Ovary (tissue), 7 donors: ENCODE measurements around a stretch of chr13.

GRCh38 chr13:98419802-98420801 is 156.8 kb downstream of the STK24 start:
- PRO-cap, 7 experiments: no peak in any of the 7 experiments
- RAMPAGE, long total RNA, 2 experiments: no peak in any of the 2 experiments

DNA sequence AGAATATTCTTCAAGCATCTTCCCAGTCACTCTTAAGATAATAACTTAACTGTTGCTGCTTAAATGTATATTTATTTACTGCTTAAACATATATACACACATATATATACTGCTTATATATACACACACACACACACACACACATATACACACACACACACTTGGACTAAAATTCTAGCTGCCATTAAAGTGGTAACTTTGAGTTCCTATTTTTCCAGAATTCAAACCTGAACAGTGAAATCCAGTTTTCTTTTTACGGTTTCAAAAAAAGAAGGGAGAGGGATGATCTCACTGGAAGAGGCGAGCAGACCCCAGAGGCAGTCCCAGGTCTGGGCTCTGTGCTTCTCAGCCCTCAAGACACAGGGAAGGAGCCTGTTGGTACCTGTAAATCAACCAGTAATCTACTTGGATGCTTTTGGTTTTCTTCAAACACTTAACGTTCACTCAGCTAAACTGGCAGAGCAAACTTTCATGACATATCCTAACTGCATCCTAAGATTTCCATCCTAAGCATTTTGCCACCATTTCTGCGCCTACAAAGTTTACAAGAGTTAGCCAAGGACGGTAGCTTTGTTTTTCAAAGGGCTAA is 1.5 kb downstream of the STK24 start:
- PRO-cap, 7 experiments: peak in 1 of 7 experiments; most common plus-strand start position 302 of the sequence (in 1)
- RAMPAGE, long total RNA, 2 experiments: no peak in any of the 2 experiments

DNA sequence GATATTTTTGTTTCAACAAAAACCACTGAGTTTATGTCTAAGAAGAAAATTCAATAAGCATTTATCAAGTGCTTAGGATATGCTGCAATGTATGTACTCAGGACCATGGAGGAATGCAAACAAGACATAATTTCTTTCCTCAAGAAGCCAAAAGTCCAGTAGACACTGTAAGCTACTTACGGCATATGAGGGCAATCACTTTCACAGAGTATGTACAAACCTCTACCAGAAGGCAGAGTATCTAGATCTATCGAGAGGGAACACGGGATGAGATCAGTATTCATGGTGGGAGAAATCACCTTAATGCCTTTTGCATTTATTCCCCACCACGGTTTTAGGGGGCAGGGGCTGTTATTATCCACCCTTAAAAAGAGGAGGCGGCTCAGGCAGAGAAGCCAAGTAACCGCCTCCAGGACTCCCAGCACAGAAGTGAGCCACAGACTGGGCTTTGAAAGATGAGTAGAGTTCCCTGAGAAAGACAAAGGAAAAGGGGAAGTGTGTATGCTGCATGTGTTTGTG is 85.3 kb downstream of the DOCK9 start:
- PRO-cap, 7 experiments: no peak in any of the 7 experiments
- RAMPAGE, long total RNA, 2 experiments: no peak in any of the 2 experiments

DNA sequence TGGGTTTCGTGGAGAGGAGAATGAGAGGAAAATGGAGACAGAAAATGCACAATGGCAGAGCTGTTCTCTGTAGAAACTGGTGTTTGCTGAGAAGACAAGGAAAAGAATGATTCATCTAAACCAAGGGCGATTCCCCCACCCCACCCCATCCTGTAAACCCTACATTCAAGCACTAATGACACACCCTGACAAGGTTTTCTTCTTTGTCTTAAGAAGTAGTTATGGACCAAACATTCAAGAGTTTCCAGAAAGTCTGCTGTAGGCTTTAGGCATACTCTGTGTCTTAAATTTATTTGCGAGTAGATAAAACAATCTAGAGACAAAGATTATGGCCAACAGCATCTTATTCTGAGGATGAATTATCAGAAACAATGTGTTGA is 68.8 kb downstream of the DOCK9 start:
- PRO-cap, 7 experiments: no peak in any of the 7 experiments
- RAMPAGE, long total RNA, 2 experiments: no peak in any of the 2 experiments

DNA sequence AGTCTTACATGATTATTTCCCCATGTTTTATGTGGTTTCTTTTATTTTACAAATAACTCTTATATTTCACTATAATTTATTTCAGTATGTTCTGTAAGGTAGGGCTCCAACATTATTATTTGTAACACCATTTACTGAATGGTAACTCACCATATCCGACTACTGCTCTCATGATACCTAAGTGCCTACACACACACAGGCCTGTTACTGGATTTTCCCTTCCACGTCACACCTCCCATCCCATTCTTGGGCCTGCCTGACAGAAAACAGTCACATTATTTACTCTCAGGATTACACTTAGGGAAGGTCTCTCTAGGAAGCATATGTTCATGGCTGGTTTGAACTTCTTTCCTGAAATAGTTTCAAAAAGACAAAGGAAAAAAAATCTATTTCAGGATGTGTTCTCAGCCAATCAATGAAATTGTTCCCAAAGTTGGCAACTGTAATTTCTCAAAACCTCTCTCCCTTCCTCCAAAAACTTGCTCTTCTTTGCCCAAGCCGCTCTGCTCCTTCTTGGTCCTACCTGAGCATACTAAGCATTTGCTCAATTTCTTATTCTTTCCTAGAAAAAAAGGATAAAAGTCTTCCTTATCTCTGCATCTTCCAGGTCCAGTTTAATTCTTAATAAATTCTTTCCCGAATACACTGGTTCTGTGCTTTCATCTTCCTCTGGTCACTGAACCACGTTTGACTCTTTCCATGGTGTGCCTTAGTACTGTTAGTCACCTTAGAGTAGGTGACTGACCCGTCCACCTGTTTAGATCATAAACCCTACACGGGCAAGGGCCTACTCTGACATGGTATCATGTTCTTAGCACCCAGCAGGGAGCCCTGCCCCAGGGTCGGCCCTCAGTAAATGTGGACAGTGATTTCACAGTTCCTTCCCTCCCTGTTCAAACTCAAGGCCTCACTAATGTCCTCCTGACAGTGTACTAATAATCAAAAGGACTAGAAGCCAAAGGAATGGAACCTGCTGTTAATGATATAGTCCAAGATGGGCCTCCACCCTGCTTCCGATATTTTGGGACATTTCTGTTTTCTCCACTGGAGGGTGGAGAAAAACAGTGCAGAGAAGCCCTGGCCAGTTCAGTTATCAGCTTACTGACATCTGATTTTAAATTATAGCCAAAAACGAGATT is 102.6 kb upstream of the DOCK9 start:
- PRO-cap, 7 experiments: no peak in any of the 7 experiments
- RAMPAGE, long total RNA, 2 experiments: start-site peak on the minus strand in 1 of 2 experiments, centred at position 619 of the sequence, 5 reads per replicate

DNA sequence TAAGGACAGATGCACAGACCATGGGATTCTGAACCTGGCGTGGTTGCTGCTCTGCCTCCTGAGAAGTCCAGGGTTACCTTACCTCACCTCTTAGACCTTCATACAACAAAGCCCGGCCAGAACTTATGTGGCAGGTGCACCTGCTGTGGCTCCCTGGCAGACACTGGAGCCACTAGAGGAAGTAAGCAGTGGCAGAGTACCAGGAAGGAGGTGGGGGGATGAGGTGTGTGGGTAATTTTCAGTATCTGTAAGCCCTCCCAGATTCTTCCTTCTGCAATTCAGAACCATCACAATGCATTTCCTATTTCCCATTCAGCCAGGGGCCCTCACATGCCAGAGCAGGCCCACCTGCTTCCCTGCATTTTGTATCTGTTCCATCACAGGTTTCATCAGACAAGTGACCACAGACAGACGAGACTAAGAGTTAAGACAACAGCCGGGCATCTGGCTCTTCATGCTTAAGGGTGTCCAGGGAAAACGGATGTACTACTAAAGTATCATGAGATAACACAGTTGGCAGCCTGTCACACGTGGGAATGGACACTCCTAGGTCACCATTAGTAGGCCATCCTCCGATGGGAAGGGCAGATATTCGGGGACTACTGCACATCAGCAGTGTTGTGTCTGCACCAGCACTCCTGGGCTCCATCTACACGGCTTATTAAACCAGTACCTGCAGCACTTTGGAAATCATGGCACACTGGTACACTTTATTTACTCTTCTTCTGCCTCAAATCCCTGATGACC is 106.3 kb upstream of the DOCK9 start:
- PRO-cap, 7 experiments: no peak in any of the 7 experiments
- RAMPAGE, long total RNA, 2 experiments: no peak in any of the 2 experiments

DNA sequence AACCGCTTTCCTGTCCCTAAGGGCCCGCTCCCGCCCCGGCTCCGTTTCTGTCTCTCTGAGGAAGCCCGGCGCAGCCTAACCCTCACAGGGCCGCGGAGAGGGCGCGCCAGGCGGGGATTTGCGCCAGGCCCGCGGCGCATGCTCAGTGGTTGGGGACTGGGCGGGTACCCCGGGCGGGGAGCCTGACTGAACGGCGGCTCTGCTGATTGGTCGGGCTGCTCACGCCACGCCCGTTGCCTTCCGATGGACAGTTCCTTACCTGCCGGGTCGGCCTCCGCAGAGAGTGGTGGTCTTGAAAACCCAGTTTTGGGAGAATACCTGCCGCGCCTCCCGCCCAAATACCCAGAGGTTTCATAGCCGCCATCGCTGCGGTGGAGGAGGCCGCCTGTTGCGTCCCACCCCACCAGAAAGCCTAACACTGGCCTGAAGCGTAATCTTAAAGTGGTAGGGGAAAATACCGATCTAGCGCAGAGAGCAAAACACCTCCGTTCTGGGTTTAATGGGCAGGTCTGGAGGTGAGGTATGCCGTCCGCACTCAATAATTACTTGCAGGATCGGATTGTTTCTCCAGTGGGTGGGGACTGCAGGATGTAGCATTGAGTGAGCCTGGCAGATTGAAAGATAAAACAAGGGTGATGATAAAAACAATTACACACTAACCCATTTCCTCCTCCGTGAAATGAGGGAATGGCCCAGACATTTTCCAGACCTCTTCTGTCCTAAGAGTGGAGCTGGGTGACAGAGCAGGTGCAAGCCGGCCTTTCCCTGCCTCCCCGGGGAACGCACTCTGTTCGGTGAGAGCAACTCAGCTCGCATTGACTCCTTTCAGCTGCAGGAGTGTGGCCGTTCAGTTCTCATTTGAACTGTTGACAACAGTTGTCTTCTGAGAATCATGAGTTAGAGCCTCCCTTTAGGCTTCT is 110.0 kb upstream of the DOCK9 start:
- PRO-cap, 7 experiments: peak in 7 of 7 experiments; most common plus-strand start position 250 of the sequence (in 3); most common minus-strand start position 94 of the sequence (in 3)
- RAMPAGE, long total RNA, 2 experiments: start-site peak on the minus strand in 2 of 2 experiments, centred at positions 381 to 388 of the sequence, 15 to 18 reads per replicate

- PRO-cap, 7 experiments: no peak in any of the 7 experiments
- RAMPAGE, long total RNA, 2 experiments: no peak in any of the 2 experiments
These were observed 3.8 kb upstream of the UBAC2 start for GRCh38 chr13:99196858-99197185.

DNA sequence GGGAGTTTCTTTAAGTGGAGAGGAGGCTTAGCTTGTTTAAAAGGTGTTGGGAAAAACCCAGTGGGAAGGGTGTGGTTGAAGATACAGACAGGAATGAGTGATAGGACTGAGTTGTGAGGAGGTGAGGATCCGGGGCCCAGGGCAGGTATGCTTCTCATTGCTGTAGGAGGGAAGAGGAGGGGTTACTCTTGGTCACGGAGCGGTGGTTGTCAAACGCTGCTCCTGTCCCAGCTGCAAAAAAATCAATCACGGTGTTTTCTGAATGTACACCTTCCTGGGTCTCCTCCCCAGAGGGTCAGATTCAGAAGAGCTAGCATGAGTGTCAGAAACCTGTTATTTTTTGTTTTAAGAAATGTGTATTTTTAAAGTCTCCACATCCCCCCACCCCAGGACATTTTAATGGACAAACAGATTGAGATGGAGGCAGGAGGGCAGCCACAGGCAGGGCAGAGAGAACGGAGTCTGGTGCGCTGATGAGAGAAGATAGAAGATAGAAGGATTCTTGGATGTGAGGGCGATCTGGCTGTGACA is 4.6 kb downstream of the UBAC2 start:
- PRO-cap, 7 experiments: no peak in any of the 7 experiments
- RAMPAGE, long total RNA, 2 experiments: no peak in any of the 2 experiments

DNA sequence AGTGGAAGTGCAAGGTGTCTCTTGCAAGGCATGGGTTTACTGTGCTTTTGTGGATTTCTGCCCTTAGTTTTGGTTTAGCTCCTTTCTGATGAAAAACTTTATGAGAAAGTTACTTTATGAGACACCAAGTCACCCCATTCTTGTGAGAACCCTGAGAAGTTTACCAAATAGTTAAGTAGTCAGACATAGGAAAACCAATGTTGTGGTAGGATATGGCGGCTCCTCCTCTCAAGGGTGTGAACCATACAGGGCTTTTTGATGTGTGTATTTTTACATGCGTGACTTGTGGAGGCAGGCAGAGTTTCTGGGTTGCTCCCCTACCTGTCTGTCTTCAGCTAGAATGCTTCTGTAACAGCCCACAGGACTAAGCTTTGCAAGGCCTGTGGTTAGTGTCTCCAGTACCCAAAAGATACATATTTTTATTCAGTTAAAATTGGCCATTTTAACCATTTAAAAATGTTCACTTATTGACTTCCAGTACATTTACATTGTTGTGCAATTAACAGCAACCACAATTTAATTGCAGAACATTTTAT is 18.3 kb downstream of the UBAC2 start:
- PRO-cap, 7 experiments: no peak in any of the 7 experiments
- RAMPAGE, long total RNA, 2 experiments: no peak in any of the 2 experiments

GRCh38 chr13:99280040-99280714 is 22.0 kb upstream of the GPR18 start:
- PRO-cap, 7 experiments: peak in 1 of 7 experiments; most common plus-strand start chr13:99280438 (in 1); most common minus-strand start chr13:99280293 (in 1)
- RAMPAGE, long total RNA, 2 experiments: no peak in any of the 2 experiments

GRCh38 chr13:99348756-99349623 is 41.8 kb upstream of the GPR183 start:
- PRO-cap, 7 experiments: no peak in any of the 7 experiments
- RAMPAGE, long total RNA, 2 experiments: no peak in any of the 2 experiments

- PRO-cap, 7 experiments: no peak in any of the 7 experiments
- RAMPAGE, long total RNA, 2 experiments: no peak in any of the 2 experiments
These were observed 36.8 kb upstream of the TM9SF2 start for GRCh38 chr13:99464437-99464960.

DNA sequence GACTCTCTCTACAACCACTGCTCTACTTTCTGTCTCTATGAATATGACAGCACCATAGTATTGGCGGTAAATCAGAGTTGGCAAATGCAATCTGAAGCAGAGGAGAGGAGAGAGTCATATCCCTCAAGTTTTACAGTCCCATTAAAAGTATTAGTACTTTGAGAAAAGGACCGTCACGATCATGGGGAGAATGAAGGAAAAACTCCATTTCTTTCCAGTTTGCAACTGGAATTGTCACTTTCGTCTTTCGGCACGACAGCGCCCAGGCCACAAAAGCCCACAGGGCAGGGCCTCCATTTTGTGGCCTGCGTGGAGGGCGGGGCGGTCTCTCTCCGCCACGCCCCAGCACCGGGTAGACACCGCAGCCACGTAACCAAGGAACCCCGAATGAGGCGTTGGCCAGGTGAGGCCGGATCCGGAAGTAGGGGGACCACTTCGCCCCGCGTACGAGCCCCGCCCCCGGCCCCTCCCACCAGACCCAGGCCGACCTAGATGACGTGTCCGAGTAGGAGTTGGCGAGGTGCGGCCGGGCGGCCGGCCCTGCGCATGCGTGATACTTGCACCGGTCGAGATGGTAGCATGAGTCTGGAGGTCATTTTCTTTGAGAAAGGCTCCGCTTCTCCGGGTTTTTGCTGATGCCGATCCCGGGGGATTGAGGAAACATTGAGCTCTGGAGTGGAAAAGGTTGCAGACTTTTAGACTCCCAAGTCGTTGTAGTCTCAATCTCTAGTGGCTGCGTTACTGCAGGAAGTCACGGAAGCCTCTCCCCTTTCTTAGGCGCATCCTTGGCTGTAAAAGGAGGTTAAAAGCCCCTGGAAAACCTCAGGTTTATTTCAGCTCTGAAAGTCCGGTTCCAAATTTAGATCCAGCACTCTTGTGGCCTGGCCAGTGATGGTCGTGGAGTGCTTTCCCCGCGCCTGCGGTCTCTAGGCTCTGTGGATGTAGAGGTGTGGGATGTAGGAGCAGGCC is 2.8 kb upstream of the TM9SF2 start:
- PRO-cap, 7 experiments: peak in 7 of 7 experiments; most common plus-strand start position 888 of the sequence (in 7); most common minus-strand start position 423 of the sequence (in 5)
- RAMPAGE, long total RNA, 2 experiments: no peak in any of the 2 experiments

DNA sequence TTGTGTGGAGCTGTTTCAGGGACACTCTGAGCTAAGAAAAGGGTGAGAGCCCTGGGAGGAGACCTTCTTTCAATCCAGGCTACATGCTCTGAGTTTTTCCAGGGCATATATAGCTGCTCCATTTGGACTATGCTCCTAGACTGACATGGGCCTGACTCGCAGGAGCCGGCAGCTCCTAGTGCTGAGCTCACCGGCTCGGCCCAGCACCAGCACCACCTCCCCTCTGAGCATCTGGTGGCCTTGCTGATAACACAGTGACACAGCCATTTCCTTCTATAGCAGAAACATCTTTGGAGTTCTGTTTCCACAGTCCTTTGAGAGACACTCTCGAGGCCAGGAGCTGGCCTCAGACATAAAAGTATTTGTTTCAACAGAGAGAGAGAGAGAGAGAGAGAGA is 79.6 kb downstream of the CLYBL start:
- PRO-cap, 7 experiments: no peak in any of the 7 experiments
- RAMPAGE, long total RNA, 2 experiments: no peak in any of the 2 experiments

DNA sequence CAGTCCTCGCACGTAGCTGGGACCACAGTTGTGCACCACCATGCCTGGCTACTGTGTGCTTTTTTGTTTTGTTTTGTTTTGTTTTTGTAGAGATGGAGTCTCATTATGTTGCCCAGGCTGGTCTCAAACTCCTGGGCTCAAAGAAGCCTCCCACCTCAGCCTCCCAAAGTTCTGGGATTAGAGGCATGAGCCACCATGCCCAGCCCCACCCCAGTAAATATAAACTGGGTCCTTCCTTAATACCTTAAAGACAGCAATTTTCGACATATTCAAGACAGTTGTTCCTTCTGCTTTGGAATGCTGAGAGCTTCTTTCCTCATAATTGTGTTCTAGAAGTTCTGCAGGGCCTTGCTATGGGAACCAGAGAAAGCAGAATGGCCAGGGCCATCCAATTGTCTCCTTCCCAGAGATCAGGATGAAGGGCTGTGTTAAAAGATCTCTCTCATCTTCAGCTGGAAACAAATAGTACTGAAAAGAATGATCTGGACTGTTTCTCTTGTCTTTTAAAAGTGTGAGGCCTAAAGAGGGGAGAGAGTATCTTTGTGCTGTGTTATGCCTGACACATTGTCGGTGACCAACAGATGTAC is 122.3 kb downstream of the CLYBL start:
- PRO-cap, 7 experiments: no peak in any of the 7 experiments
- RAMPAGE, long total RNA, 2 experiments: no peak in any of the 2 experiments

DNA sequence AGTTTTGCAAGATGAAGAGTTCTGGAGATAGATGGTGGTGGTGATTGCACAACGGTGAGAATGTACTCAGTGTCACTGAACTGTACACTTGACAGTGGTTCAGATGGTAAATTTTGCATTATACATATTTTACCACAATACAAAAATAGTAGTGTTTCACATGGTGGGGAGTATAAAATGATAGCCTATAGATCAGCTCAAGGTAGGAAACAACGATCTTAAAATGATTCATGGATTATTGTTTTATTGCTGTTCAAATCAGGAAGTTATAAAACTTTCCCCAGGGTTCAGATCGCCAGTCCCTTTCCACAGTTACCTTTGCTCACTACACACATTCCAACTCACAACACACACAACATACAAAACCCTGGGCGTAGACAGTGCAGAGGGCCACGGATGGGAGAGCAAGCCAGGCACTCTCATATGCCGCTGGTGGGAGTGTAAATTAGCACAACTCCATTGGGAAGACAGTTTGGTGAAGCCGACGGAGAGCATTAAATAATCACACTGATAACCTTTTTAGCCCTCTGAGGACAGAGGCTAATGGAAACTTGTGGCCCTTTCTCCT is 145.3 kb downstream of the CLYBL start:
- PRO-cap, 7 experiments: no peak in any of the 7 experiments
- RAMPAGE, long total RNA, 2 experiments: no peak in any of the 2 experiments

DNA sequence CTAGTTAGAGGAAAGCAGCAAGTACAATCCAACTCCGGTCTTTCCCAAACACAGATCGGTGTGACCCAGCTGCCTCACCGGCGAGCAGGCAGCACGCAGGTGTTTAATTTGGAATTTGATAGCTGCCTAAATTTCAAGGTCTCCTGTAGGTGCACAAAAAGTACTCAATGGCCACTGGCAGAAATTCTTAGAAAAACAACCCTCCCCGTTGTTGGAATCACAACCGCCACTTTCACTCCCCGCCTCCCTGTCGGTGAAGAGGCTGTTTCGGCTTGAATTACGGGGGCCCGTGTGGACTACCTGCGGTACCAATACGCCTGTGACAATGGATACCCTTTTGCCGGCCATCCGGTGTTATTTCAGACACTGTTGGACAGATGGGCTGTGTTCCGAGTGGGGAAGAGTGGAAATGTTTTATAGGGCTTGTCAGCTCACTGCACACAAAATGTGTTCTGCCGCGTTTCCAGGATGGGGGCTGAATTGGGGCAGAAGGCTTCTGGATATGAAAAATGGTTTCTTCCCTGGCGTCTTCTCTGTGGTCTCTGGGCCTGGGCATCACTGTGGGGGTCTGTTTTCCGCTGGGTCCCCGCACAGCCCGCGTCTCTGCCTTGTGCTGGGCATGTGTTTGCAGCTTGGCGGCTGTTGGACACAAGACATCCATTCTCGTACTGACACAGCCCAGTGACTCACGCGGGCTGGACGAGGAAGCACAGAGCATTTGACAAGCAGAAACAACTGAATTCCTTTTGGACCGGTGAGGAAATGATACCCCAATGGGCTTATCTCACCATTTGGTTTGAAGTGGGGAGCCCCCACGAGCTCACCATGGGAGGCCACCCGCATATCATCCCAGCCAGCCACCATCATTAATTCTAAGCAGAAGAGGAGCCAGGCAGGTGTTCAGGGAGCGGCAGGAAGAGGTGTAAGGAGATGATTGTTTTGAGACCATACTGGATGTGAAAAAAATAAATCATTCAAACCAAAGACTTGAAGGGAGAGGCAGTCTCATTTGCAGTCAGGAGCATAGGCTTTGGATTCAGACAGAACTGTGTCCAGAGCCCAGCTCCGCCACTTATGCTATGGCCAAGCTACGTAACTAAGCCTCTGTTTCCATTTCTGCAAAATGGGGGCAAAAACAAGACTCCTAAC is 45.2 kb downstream of the ZIC5 start:
- PRO-cap, 7 experiments: no peak in any of the 7 experiments
- RAMPAGE, long total RNA, 2 experiments: no peak in any of the 2 experiments

- PRO-cap, 7 experiments: no peak in any of the 7 experiments
- RAMPAGE, long total RNA, 2 experiments: no peak in any of the 2 experiments
These were observed 9.9 kb downstream of the PCCA start for GRCh38 chr13:100098747-100099157.

DNA sequence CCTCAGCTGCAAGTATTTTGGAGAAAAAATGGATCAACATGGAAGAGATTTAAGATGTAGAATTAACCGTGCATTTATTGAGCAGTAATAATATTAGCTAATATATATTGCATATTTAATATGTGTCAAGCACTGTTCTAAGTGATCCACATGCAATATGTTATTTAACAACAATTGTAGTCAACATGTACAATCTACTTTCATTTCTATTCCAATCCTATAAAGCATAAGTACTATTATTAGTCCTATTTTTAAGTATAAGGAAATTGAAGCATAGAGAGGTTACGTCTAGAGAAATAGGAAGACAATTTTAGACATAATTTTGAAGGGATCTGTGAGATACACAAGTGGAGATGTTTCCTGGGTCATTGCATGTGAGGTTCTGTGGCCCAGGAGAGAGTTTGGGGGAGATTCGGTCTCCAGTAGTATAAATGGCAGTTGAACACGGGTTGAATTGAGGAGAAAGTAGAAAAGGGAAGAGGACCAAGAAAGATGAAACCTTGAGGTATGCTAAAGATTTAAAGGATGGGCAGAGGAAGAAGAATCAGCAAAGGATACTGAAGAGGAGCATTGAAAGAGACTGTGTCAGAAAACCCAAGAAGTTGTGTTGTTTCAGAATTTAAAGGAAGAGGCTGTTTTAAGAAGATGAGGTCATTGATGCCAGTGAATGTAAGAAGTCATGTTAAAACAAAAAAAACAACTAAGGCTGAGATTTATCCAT is 198.4 kb downstream of the GGACT start:
- PRO-cap, 7 experiments: no peak in any of the 7 experiments
- RAMPAGE, long total RNA, 2 experiments: no peak in any of the 2 experiments